SK-MEL-5 (cell line): Measurements from ENCODE around the genes UNC79 and SERPINA6.

DNA sequence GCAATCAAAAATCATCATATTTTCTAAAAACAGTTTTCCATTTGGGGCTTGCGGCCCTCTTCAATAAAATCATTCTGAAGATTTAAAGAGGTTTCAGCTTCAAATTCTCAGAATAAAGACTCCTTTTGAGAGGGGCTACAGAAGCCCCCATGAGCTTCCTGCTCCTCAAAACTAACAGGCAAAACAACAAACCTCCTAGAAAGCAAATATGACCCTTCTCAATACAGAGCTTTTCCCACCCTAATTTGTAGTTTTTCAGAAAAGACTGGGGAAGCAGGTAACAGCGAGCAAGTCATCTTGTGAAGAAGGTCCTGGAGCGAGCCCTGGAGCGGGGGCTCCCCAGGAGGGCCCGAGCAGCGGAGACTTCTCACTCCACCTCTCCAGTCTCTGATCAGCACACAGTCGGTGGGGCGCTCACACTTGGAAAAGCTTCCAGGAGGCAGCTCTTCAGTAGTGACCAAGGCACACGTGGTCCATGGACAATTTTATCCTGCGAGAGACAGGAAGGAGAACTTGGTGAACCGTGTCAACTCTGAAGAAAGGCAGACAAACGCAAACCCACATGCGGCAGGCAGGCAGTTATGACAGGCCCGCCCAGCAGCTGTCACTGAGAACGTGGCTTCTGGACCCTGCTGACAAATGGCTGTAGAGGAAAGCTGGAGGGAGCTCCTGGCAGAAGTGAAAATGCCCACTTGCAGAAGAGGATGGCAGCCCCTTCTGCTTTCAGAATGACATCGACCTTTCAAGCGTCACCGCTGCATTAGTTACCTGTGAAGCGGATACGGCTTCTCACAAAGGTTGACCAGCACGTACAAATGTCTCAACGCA, 44.3 kb downstream of the LGMN start:
RAMPAGE:
- cytosol, long total RNA = no peak
- long total RNA = no peak
- nucleus, long total RNA = no peak

DNA sequence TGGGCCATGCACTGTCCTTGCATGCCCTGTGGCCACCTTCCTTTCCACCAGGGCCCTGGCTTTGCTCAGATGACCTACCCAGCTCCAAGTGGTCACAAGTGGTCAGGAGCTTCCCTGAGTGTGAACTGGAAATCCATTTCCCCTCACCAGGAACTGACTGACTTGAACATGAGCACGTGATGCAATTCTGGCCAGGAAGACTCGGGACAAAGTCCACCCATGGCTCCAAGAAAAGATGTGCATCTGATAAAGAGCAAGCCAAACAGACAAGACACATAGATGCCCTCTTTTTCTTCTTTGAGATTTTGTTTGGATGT, 21.7 kb downstream of the LGMN start:
RAMPAGE:
- cytosol, long total RNA = no peak
- long total RNA = no peak
- nucleus, long total RNA = no peak

DNA sequence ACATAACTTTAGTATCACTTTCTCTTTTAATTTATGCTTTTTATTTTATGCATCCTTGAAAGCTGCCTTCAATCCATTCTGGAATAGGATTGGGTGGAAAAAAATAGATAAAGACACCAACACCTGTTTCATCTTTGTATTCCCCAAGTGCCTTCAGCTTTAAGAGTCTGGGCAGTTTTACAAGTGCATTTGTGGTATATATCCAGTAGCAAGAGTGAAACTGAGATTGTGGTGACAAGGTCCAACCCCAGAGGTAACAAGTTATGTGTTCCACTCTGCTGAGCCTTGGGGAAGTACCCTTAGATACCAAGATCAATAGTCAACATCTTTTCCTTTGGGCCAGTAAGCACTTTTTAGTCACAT, 19.7 kb upstream of the LGMN start:
RAMPAGE:
- cytosol, long total RNA = no peak
- long total RNA = no peak
- nucleus, long total RNA = no peak

GRCh38 chr14:92927505-92927735, 4.5 kb downstream of the CHGA start:
RAMPAGE:
- cytosol, long total RNA = no peak
- long total RNA = no peak
- nucleus, long total RNA = no peak

RAMPAGE:
- cytosol, long total RNA = no peak
- long total RNA = no peak
- nucleus, long total RNA = no peak
Measured at GRCh38 chr14:93007022-93007660, 84.2 kb downstream of the CHGA start.

RAMPAGE:
- cytosol, long total RNA = no peak
- long total RNA = no peak
- nucleus, long total RNA = no peak
Measured at GRCh38 chr14:93053875-93054487, 61.7 kb downstream of the ITPK1 start.

DNA sequence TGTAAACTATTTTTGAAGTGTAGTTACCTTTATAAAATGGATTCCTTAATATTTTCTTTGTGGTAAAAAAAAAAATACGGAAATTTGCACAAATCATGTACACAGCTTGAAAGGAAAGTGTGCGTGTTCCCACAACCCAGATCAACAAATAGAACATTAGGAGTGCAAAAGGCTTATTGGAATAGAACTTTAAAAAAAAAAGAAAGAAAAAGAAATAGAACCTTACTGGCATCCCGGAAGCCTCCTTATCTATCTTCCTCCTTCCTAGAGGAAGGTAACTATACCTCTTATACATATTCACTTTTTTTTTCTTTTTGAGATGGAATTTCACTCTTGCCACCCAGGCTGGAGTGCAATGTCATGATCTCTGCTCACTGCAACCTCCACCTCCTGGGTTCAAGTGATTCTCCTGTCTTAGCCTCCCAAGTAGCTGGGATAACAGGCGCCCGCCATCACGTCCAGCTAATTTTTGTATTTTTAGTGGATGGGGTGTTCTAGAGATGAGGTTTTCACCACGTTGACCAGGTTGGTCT, 1.5 kb downstream of the UBR7 start:
RAMPAGE:
- cytosol, long total RNA = no peak
- long total RNA = no peak
- nucleus, long total RNA = no peak

RAMPAGE:
- cytosol, long total RNA = no peak
- long total RNA = no peak
- nucleus, long total RNA = no peak
Measured at GRCh38 chr14:93269360-93270299, 62.6 kb downstream of the UBR7 start.

RAMPAGE:
- cytosol, long total RNA = no peak
- long total RNA = no peak
- nucleus, long total RNA = no peak
Measured at GRCh38 chr14:93286288-93286824, 46.5 kb downstream of the BTBD7 start.

GRCh38 chr14:93430107-93431055, at the start of gene UNC79:
Gene UNC79, plus strand, starts transcription at chr14:93430939.
RAMPAGE:
- cytosol, long total RNA = no peak
- long total RNA = no peak
- nucleus, long total RNA = no peak

GRCh38 chr14:93750687-93751250, 37.5 kb downstream of the PRIMA1 start:
RAMPAGE:
- cytosol, long total RNA = no peak
- long total RNA = no peak
- nucleus, long total RNA = no peak

RAMPAGE:
- cytosol, long total RNA = no peak
- long total RNA = no peak
- nucleus, long total RNA = no peak
Measured at GRCh38 chr14:93956625-93957434, 19.5 kb downstream of the ASB2 start.

DNA sequence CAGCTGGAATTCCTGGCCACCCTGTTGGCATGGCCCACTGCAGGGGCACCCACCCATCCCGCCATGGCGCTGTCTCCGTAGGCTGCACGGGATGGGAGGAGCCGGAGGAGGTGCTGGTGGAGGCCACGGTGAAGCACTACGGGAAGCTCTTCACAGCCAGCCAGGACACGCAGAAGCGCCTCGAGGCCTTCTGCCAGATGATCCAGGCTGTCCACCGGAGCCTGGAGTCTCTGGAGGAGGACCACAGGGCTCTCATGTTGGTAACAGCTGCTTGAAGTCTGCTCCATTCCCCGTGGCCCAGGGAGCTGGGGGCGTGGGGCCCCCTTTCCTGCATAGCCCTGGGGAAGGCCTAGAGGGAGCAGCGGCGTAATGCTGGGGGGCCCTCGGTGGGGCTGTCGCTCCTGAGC, 4.0 kb downstream of the CCDC197 start:
RAMPAGE:
- cytosol, long total RNA = no peak
- long total RNA = no peak
- nucleus, long total RNA = no peak

DNA sequence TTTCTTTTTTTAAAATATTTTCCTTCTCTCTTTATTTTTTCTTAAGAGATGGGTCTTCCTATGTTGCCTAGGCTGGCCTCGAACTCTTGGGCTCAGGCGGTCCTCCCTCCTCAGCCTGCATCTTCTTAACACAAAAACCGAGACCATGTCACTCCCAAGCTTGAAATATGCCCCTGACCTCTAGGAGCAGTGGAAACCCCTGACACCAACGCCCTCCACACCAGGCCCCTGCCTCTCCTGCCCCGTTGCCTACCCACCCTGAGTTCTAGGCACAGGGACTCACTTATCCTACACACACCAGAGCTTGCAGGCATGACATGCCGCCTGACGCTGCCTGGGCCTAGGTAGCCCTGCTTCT, 15.3 kb downstream of the OTUB2 start:
RAMPAGE:
- cytosol, long total RNA = no peak
- long total RNA = no peak
- nucleus, long total RNA = no peak

GRCh38 chr14:94046680-94047161, 20.6 kb downstream of the OTUB2 start:
RAMPAGE:
- cytosol, long total RNA = no peak
- long total RNA = no peak
- nucleus, long total RNA = no peak

GRCh38 chr14:94305743-94306462, 12.8 kb upstream of the SERPINA10 start:
RAMPAGE:
- cytosol, long total RNA = no peak
- long total RNA = no peak
- nucleus, long total RNA = no peak

DNA sequence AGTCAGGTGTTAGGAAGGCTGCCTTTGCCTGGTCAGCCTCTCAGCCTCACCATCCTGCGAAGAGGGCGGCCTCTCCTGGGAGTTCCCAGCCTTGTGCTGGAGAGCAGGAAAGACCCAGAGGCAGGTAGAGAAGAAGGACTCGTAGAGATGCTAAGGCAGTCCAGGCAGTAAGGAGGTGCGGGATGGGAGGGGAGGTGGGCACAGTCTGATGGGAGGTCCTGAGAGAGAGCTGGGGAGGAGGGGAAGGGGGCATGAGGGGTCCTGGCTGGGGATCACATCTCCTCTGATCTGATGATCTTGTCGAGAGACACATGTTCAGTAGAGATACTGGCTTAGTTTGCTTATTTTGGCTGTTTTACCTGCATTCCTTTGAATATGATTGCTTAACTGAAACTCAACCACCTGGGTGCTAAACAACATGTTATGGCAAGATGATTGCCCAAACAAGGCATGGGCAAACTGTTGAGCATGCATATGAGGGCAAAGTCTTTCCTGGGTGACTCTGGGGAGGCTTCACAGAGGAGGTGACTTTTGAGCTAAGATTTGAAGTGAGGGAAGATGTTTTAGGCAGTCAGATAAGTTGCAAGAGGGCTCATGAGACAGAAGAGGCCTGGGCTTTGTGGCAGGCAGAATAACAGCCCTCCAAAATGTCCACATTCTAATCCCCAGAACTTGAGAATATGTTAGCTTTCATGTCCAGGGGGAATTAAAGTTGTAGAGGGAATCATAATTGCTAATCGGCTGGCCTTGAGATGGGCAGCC, 10.3 kb downstream of the SERPINA6 start:
RAMPAGE:
- cytosol, long total RNA = no peak
- long total RNA = no peak
- nucleus, long total RNA = no peak

DNA sequence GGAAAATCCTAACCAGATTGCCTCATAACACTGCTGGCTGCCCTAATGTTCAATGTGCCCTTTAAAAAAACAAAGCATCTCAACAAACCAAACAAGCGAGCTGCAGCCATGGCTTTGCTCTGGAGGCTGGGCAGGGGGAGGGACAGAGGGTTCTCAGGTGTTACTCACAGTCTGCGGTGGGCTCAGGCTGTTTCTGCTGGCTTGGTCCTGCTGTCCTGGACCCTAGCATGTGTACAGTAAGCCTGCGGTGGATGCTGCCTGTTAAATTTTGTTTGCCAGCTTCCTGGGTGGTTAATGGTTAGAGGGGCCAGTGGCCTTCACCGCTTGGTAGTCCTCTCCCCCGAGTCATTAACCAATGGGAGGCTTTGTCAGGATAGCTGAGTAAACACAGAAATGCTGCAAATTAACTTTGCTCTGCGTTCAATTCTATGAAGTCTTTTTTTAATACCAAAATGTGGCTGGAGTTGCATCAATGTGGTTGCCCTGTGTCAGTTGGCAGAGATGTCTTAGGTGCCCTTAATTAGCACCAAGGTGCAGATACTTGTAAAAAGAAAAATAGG, at the start of gene SERPINA6:
Gene SERPINA6, minus strand, starts transcription at position 238 of the 560 bp plus-strand sequence.
RAMPAGE:
- cytosol, long total RNA = no peak
- long total RNA = no peak
- nucleus, long total RNA = no peak

RAMPAGE:
- cytosol, long total RNA = no peak
- long total RNA = no peak
- nucleus, long total RNA = no peak
Measured at GRCh38 chr14:94395371-94395610, 6.9 kb upstream of the SERPINA1 start.

RAMPAGE:
- cytosol, long total RNA = no peak
- long total RNA = no peak
- nucleus, long total RNA = no peak
Measured at GRCh38 chr14:94423440-94423720, 29.2 kb downstream of the SERPINA11 start.